Metastatic Breast Carcinoma in the Ovary (tissue), 3 donors: ENCODE data around the genes HDAC1 and RBBP4.

GRCh38 chr1:32239723-32240051 is 7.3 kb upstream of the FAM167B start:
- PRO-cap, 3 experiments: no peak in any of the 3 experiments

DNA sequence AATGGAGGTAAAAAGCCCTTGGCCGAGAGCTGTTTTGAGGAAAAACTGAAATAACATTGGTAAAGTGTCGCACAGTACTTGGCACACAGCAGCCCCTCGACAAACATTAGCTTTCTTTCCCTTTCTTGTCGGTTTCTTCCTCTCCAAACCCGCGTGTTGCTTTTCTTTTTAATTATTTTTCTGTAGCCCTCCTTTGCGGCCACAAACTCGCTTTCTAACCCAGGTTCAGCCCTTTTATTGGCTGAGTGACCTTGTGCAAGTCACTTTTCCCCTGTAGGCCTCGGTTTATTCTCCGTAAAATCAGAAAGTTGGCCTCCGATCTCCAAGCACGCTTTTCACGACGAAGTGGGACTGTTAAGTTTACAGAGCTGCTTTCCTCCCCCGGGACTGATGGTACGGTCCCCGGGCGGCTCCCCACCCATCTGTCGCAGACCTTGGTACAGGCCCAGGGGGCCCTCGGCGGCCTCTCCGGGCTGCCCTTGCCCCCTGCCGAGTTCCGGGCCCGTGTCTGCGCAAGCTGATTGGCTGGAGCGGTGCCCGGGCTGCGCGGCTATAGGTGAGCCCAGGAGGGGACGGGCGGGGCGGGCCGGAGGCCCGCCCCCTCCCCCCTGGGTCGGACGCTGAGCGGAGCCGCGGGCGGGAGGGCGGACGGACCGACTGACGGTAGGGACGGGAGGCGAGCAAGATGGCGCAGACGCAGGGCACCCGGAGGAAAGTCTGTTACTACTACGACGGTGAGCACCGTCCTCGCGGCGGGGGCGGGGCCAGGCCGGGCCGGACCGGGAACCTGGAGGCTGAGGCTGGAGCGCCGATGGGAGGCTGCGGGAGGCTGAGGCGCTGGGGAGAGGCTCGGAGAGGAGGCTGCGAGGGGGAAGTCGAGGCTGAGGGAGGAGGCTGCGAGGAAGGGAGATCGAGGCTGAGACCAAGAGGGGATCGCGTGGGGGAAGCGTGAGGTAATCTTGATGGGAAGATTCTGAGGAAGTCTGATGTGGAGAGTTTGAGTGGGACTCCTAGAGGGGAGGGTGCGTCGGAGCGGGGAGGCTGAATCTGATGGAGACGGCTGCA is at the start of gene HDAC1:
HDAC1 (plus strand) TSS at position 599 of the 1,065 bp plus-strand sequence.
- PRO-cap, 3 experiments: peak in 3 of 3 experiments; most common plus-strand start position 656 of the sequence (in 3); most common minus-strand start position 347 of the sequence (in 1)

GRCh38 chr1:32321759-32322299 is 14.2 kb downstream of the MARCKSL1 start:
- PRO-cap, 3 experiments: peak in 1 of 3 experiments; most common plus-strand start chr1:32321978 (in 1); most common minus-strand start chr1:32321849 (in 1)

- PRO-cap, 3 experiments: no peak in any of the 3 experiments
These were observed 2.7 kb downstream of the MARCKSL1 start for GRCh38 chr1:32333460-32333696.

- PRO-cap, 3 experiments: peak in 1 of 3 experiments; most common plus-strand start chr1:32338492 (in 1)
These were observed 2.4 kb upstream of the MARCKSL1 start for GRCh38 chr1:32338271-32339021.

DNA sequence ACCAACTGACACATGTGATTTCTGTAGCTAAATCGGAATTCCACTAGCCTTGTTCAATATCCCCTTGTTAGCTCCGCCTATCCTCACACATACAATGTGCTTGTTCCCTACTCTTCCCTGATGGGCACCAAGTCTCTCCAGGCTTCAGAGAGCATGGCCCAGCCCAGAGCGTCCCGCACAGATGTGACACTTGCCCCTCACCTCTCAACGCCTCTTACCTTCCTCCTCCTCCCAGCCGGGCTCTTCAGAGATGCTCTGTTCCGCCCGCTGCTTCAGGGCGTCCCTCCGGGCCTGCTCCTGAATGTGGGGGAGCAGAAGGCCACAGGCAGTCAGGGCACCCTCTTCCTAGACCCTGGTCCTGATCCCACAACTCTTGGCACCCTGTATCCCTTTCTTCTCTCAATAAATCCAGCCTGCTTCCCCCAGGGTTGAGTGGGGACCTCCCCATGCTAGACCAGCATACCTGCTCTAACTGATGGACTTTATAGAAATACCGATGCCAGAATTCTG is 15.5 kb downstream of the TSSK3 start:
- PRO-cap, 3 experiments: no peak in any of the 3 experiments

- PRO-cap, 3 experiments: peak in 3 of 3 experiments; most common plus-strand start chr1:32651187 (in 2)
These were observed at the start of gene RBBP4 for GRCh38 chr1:32651081-32652299. Gene RBBP4, plus strand, starts transcription at chr1:32651208.

- PRO-cap, 3 experiments: peak in 1 of 3 experiments; most common plus-strand start chr1:32729431 (in 1); most common minus-strand start chr1:32729174 (in 1)
These were observed 12.7 kb upstream of the KIAA1522 start for GRCh38 chr1:32728704-32729532.

GRCh38 chr1:32736893-32737651 is 4.6 kb upstream of the KIAA1522 start:
- PRO-cap, 3 experiments: peak in 1 of 3 experiments; most common plus-strand start chr1:32737580 (in 1); most common minus-strand start chr1:32737419 (in 1)

DNA sequence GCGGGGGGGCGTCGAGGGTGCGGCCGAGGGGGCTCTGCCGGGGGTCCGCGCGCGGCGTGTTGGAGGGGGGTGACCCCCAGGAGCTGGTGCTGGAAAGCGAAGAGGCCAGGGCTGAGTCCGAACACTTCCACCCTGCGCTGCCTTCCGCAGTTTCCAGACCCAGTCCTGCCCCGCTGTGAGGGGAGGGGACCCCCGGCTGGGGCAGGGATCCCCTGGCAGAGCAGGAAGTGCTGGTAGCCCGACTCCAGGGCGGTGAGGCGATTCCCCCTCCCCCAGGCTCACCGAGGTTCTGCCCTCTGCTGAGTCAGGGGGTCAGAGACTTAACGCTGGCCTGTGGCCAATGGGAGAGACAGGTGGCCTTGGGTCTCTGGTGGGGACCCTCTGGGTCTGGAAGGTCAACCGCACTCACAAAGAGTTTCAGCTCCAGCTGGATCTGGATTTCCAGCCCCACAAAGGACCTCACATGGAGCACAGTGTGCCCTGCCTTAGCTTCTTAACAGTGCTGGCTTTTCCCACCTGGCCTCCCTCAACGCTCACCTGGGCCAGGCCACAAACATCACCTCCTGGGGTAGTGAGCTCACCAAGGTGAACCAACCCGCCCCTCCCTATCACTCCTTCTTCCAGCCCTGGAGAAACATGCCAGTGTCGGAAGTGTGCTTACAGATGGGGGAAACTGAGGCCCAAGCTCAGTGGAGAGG is 736 bp downstream of the KIAA1522 start:
- PRO-cap, 3 experiments: peak in 2 of 3 experiments; most common minus-strand start position 229 of the sequence (in 1)

DNA sequence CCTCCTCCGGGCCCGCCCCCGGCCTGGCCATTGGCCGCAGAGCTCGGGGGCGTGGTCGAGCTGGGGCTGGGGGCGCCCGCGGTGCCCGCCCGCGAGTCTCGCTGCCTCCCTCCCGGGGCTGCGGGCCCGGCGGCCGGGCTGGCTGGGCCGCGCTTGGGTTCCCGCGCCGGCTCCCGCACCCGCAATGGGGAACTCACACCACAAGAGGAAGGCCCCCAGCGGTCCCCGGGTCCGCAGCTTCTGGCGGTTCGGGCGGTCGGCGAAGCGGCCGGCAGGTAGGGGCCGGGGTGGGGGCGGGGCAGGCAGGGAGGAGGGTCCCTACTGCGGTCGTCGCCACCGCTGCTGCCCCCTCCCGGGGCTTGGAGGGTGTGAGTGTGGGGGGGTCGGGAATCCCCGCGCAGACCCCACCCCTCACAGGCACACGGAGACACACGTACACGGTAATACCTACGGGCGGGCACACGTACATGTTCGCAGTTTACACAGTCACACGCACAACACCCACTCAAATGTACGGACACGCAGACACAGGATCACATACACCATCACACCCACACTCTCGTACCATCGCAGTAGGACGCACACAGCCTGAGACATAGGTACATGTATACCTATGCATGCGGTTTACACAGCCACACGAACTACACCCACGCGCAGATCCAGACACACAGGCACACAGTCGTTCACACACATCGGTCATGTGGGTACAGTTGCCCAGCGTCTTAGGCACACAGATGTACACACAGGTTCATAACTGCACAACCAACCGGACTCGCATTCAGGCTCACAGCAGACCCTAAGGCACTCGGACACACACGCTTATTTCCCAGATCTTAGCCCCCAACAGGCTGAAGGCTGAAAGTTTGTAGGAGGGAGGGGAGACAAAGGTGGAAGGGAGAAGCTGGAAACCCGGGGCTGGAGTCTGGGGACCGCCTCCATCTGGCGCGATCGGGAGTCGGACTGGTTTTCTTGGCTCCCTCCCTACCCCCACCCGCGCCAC is 12.6 kb downstream of the KIAA1522 start:
- PRO-cap, 3 experiments: peak in 3 of 3 experiments; most common plus-strand start position 94 of the sequence (in 2); most common minus-strand start position 941 of the sequence (in 3)

DNA sequence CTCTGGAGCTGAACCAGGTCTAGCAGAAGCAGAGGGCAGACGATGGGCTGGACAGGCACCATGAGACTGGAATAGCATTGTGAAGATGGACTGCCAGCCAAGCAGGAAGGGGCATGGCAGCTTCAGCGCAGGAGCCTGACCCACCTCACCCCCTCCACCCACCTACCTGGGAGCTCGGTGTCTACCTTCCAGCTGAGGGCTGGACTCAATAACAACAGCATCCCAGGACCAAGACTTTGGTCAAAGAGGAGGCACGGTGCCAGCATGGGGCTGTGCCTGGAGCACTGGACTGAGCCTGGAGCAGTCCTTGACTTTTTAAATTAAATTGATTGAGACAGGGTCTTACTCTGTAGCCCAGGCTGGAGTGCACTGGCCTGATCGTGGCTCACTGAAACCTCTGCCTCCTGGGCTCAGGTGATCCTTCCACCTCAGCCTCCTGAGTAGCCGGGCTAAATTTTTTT is 1.2 kb downstream of the TMEM54 start:
- PRO-cap, 3 experiments: no peak in any of the 3 experiments

DNA sequence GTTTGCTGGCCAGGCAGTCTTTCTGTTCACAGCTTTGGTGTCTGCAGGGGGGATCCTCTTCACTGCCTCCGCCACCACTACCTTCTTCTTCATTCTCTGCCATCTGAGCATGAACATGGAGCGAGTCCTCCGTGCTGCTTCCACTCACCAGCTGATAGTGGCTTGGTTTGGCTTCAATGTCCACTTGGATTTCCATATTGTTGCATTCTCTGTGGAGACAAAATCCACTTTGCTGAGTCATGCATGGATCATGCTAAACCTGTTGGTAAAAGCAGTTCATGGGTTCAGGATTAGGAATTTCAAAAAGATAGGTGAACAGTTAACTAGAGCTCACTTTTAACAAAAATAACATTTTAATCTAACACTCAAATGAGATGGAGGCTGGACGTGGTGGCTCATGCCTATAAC is 27.6 kb downstream of the RNF19B start:
- PRO-cap, 3 experiments: no peak in any of the 3 experiments

GRCh38 chr1:32960160-32961000 is 4.2 kb downstream of the RNF19B start:
- PRO-cap, 3 experiments: no peak in any of the 3 experiments

GRCh38 chr1:33001124-33002478 is 35.1 kb downstream of the AK2 start:
- PRO-cap, 3 experiments: no peak in any of the 3 experiments

DNA sequence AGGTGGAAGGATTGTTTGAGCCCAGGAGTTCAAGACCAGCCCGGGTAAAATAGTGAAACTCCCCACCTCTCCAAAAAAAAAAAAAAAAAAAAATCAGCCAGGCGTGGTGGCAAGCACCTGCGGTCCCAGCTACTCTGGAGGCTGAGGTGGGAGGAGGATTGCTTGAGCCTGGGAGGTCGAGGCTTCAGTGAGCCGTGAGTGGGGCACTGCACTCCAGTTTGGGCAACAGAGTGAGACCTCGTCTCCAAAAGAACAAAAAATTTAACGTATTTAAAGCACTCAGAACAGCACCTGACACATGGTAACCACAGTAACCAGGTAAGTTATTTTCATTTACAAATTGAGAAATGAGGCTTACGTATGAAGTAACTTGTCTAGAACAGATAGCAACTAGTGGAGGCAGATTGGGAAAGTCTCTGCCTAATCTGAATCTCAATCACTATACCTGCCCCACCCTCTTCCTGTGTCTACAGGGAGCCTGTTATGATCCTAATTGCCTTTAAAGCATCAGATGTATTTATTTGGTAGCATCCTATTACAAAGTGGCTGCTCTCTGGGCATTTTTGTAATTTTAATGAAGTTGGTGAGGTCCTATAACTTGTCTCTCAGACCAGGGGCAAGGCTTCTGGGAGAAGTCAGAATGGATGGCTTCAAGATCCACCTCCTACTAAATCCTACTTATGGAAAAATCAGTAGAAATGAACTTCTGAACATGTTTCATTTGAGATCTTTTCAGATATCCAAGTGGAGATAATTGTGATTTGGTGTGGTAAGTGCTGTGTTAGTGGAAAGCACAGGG is 47.4 kb downstream of the AZIN2 start:
- PRO-cap, 3 experiments: no peak in any of the 3 experiments

- PRO-cap, 3 experiments: no peak in any of the 3 experiments
These were observed 35.2 kb downstream of the TRIM62 start for GRCh38 chr1:33146483-33147234.

- PRO-cap, 3 experiments: no peak in any of the 3 experiments
These were observed 542 bp downstream of the TRIM62 start for GRCh38 chr1:33181177-33181825.

DNA sequence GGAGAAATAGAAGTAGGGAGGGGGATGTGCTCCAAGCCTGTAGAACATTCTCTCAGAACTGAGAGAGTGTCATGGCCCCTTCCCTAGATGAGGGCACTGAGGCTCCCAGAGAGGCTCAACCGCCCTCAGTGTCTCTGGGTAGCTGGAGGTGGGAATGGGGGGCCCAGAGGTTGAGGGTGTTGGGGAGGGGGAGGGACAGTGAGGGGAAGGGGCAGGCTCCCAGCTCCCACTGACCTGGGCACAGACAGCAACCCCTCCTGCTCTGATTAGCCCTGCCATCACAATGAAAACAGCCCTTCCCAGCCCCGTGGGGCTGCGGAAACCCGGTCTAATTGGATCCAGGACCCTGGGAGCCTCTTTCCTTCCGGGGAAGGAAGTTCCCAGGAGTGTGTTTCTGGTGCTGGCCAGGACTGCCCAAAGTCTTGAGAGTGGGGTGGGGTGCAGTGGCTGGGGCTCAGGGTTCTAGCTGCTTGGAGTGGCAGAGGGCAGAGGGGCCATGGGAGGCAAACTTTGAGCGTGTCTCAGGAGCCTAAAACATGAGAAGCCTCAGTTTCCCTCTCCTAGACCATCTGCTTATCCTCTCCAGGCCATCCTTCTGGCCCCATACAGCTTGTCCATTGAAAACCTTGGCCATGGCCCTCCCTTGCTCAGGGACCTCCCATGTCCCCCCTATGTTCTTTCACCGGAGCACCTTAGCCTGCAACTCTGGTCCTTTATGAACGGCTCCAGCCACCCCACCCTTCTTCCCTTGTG is 9.0 kb downstream of the ZNF362 start:
- PRO-cap, 3 experiments: no peak in any of the 3 experiments

DNA sequence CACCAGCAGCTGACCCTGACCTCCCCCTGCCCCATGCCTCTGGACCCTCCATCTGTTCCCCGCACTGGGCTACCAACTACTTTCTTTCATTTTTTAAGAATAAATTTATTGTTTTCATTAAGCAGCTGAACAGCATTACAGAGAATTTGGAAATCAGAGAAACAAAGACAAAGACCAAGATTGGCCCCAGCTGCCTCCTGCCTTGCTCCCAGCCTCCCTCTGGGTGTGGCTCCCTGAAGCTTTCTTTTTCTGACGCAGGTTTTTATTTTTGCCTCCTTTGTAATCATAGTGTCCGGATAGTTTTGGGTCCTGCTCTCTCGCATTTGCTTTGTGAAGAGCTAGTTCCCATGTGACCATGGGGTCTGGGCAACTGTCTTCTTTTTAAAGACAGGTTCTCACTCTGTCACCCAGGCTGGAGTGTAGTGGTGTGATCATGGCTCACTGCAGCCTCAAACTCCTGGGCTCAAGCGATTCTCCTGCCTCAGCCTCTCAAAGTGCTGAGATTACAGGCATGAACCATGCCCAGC is 12.9 kb downstream of the ZNF362 start:
- PRO-cap, 3 experiments: no peak in any of the 3 experiments